ENCODE data around the gene NDUFB3.

GRCh38 chr2:199659166-199659805 is 191.7 kb downstream of the FTCDNL1 start:
- RRBS: 5% methylated on average over 18 of the region's 41 CpGs
CAGE:
- cytosol, long polyA plus RNA: no peak
- long polyA plus RNA: no peak
- nucleus, long polyA plus RNA: no peak

DNA sequence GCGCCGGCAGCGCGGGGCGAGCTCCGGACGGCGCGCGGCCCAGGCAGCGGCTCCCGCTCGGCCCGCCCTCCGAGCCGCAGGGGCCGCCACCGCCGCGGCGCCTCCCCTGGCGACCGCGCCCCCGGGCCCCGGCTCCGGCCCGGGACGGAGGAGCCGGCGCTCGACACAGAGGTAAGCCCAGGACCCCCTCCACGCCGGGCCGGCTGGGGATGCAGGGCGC is 169 bp downstream of the SPATS2L start:
- RRBS: 1% methylated on average over 20 of the region's 36 CpGs
CAGE:
- cytosol, long polyA plus RNA: start-site peak on the plus strand centred at position 119 of the sequence, 68 bp wide, 148 and 301 reads in 2 replicates
- long polyA plus RNA: start-site peak on the plus strand centred at position 136 of the sequence, 56 bp wide, 248 and 288 reads in 2 replicates
- nucleus, long polyA plus RNA: start-site peak on the plus strand centred at position 120 of the sequence, 63 bp wide, 20 and 51 reads in 2 replicates

GRCh38 chr2:200431539-200432389 is 78.1 kb downstream of the KCTD18 start:
CAGE:
- cytosol, long polyA plus RNA: no peak
- long polyA plus RNA: no peak
- nucleus, long polyA plus RNA: no peak

GRCh38 chr2:200432390-200433055 is 77.3 kb downstream of the KCTD18 start:
- RRBS: no CpG with 5 or more reads among the region's 2 CpGs
CAGE:
- cytosol, long polyA plus RNA: no peak
- long polyA plus RNA: no peak
- nucleus, long polyA plus RNA: no peak

- RRBS: no CpG with 5 or more reads among the region's 10 CpGs
CAGE:
- cytosol, long polyA plus RNA: no peak
- long polyA plus RNA: no peak
- nucleus, long polyA plus RNA: no peak
Observed at GRCh38 chr2:200600403-200601192, 14.8 kb downstream of the AOX1 start.

GRCh38 chr2:200603931-200604465 is 18.2 kb downstream of the AOX1 start:
- RRBS: no CpG with 5 or more reads among the region's 3 CpGs
CAGE:
- cytosol, long polyA plus RNA: no peak
- long polyA plus RNA: no peak
- nucleus, long polyA plus RNA: no peak

- RRBS: no CpG with 5 or more reads among the region's 5 CpGs
CAGE:
- cytosol, long polyA plus RNA: no peak
- long polyA plus RNA: no peak
- nucleus, long polyA plus RNA: no peak
Observed at GRCh38 chr2:200613652-200614171, 27.9 kb downstream of the AOX1 start.

- RRBS: no CpG with 5 or more reads among the region's 3 CpGs
CAGE:
- cytosol, long polyA plus RNA: no peak
- long polyA plus RNA: no peak
- nucleus, long polyA plus RNA: no peak
Observed at GRCh38 chr2:200747513-200747896, 64.2 kb upstream of the BZW1 start.

- RRBS: no CpG with 5 or more reads among the region's 9 CpGs
CAGE:
- cytosol, long polyA plus RNA: no peak
- long polyA plus RNA: no peak
- nucleus, long polyA plus RNA: no peak
Observed at GRCh38 chr2:200830578-200830943, 18.9 kb downstream of the BZW1 start.

DNA sequence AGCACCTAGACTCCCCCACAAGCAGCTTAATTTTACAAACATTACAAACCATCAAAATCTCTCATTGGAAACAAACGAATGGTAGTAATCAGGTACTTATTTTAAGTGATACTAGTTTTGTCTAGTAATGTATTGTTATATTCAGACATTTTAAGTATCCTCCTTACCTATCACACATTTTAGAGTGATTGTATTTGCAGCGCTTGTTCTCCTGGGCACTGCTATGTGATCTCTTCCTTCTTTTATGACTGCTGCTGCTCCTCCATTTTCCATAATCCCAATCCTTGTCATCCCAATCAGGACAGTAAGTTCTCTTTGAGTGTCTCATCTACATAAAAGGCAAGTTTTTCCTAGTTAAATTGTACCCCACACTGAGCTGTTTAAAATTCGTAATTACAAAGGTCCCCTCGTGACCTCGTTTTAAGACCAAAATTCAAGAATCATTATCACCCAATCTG is 2.9 kb downstream of the CLK1 start:
- RRBS: no CpG with 5 or more reads among the region's 5 CpGs
CAGE:
- cytosol, long polyA plus RNA: no peak
- long polyA plus RNA: no peak
- nucleus, long polyA plus RNA: no peak

GRCh38 chr2:201071475-201072416 is at the start of gene NDUFB3:
TSS of gene NDUFB3 (plus strand) at chr2:201072001.
- RRBS: no CpG with 5 or more reads among the region's 37 CpGs
CAGE:
- cytosol, long polyA plus RNA: start-site peak on the plus strand at chr2:201071759-201071799, 34 and 58 reads in 2 replicates; start-site peak on the plus strand at chr2:201071988-201072036, 597 and 601 reads in 2 replicates
- long polyA plus RNA: start-site peak on the plus strand at chr2:201071988-201072034, 626 and 1,057 reads in 2 replicates
- nucleus, long polyA plus RNA: start-site peak on the minus strand at chr2:201071628-201071642, 34 and 33 reads in 2 replicates

- RRBS: no CpG with 5 or more reads among the region's 3 CpGs
CAGE:
- cytosol, long polyA plus RNA: no peak
- long polyA plus RNA: no peak
- nucleus, long polyA plus RNA: no peak
Observed at GRCh38 chr2:201123340-201123603, 7.3 kb downstream of the CFLAR start.

DNA sequence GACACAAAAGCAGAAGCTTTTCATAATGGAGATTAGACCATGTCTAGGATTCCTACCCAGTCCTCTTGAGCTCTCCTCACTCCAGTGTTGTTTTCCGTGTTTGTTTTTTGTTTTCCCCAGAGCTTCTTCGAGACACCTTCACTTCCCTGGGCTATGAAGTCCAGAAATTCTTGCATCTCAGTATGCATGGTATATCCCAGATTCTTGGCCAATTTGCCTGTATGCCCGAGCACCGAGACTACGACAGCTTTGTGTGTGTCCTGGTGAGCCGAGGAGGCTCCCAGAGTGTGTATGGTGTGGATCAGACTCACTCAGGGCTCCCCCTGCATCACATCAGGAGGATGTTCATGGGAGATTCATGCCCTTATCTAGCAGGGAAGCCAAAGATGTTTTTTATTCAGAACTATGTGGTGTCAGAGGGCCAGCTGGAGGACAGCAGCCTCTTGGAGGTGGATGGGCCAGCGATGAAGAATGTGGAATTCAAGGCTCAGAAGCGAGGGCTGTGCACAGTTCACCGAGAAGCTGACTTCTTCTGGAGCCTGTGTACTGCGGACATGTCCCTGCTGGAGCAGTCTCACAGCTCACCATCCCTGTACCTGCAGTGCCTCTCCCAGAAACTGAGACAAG is 22.5 kb upstream of the CASP10 start:
- RRBS: no CpG with 5 or more reads among the region's 10 CpGs
CAGE:
- cytosol, long polyA plus RNA: no peak
- long polyA plus RNA: no peak
- nucleus, long polyA plus RNA: no peak

GRCh38 chr2:201209613-201210118 is 26.7 kb downstream of the CASP10 start:
- RRBS: no CpG with 5 or more reads among the region's 2 CpGs
CAGE:
- cytosol, long polyA plus RNA: no peak
- long polyA plus RNA: no peak
- nucleus, long polyA plus RNA: no peak

DNA sequence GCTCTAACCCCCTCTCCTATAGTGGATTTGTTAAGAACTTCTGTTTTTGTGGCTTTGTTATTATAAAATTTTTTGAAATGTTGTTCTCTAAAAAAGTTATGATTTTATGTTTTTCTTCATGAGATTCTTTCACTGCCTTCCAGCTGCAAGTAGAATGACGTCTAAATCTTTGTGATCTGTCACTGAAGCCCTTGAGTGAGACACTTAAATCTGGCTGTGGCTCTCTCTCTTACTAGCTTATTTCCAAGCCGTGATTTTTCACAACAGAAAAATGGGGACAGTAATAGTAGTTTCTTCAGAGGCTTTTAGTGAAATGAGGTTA is 1.6 kb downstream of the CASP8 start:
- RRBS: no CpG with 5 or more reads among the region's 2 CpGs
CAGE:
- cytosol, long polyA plus RNA: no peak
- long polyA plus RNA: no peak
- nucleus, long polyA plus RNA: no peak

DNA sequence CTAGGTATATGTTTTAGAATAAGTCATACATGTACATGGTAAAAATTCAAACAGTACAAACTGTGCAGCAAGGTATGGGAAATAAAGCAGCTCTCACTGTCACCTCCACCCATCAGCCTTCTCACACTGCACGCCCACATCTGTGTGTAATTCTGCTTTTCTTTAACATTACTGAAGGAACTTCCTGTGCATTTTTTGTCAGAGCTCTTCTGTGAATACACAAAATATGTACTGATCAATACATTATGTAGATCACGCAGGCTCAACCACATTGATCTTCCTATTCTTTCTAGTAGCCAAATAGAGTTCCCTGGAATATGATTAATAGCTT is 3.5 kb downstream of the CASP8 start:
- RRBS: no CpG with 5 or more reads among the region's 2 CpGs
CAGE:
- cytosol, long polyA plus RNA: no peak
- long polyA plus RNA: no peak
- nucleus, long polyA plus RNA: no peak

DNA sequence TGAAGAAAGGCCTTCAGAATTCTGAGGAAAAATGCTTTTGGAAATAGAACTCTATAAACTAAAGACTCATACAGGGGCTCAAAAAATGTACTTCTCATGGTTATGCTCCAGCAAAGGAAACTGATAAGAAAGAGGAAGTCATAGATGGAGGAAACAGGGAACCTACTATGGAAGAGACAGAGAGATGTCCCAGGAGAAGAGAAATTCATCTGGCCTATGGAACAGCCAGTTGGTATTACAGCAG is 20.1 kb downstream of the CASP8 start:
CAGE:
- cytosol, long polyA plus RNA: no peak
- long polyA plus RNA: no peak
- nucleus, long polyA plus RNA: no peak

CAGE:
- cytosol, long polyA plus RNA: no peak
- long polyA plus RNA: no peak
- nucleus, long polyA plus RNA: no peak
Observed at GRCh38 chr2:201458520-201458796, 6.9 kb downstream of the STRADB start.

- RRBS: no CpG with 5 or more reads among the region's 49 CpGs
CAGE:
- cytosol, long polyA plus RNA: start-site peak on the minus strand at chr2:201642631-201642696, 312 and 401 reads in 2 replicates
- long polyA plus RNA: start-site peak on the minus strand at chr2:201642634-201642673, 119 and 245 reads in 2 replicates
- nucleus, long polyA plus RNA: start-site peak on the minus strand at chr2:201642628-201642687, 277 and 161 reads in 2 replicates
Observed at GRCh38 chr2:201642238-201642931, 918 bp downstream of the TMEM237 start.

GRCh38 chr2:201765789-201766164 is 15.0 kb downstream of the ALS2 start:
CAGE:
- cytosol, long polyA plus RNA: no peak
- long polyA plus RNA: no peak
- nucleus, long polyA plus RNA: no peak

Data from IMR-90 (cell line).